WTC11 (cell line): ENCODE measurements around the genes IL13RA2 and IL13RA1.

- PRO-cap: no peak
Observed at GRCh38 chrX:109890966-109891243, 112.0 kb upstream of the TMEM164 start.

GRCh38 chrX:110020029-110020774, 17.3 kb downstream of the TMEM164 start:
- PRO-cap: no peak

- PRO-cap: no peak
Observed at GRCh38 chrX:110022855-110023179, 19.9 kb downstream of the TMEM164 start.

DNA sequence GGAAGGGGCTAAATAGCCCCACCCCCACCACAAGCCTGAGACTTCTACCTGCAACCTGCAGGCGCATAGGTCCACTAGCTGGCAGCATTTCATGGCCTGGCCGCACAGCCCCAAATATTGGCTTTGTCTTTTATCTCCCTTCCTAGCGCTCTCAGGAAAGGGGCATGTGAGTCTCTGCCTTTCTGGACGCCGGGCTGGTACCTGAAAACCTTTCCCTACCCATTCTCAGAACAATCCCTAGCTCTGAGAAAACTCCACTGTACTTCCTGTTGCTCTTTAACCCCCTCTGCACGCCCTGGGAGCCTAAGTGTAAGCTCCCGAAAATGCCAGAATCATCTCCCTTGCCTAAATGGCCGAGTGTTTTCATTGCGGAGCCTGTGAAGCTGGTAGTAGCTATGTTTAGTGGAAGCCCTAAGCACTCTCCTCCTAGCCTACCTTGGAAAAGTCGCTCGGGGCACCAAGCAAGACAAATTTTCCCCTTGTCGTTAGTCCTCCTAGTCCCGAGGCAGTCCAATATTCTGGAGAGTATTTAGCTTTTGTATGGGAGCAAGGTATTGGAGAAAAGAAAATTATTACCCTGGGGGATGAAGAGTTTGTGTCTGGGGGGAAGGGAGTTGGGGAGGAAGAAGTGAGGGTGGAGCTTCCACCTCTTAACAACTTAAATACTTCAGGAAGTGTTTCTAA, 1.1 kb downstream of the RTL4 start:
- PRO-cap: no peak

DNA sequence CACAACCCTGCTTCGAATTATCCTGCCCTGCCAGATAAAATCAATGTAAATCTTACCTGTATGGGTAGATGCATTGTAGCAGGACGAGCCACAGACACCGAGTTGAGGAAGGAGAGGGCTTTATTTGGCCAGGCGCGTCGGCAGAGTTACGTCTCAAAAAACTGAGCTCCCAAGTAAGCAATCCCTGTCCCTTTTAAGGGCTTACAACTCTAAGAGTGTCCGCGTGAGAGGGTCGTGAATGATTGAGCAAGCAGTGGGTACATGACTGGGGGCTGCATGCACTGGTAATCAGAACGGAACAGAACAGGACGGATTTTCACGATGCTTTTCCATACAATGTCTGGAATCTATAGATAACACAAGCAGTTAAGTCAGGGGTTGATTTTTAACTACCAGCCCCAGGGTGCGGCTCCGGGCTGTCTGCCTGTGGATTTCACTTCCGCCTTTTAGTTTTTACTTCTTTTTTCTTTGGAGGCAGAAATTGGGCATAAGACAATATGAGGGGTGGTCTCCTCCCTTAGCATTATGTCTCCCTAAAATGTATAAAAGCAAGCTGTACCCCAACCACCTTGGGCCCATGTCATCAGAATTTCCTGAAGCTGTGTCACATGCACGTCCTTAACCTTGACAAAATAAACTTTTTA, 524.8 kb upstream of the HTR2C start:
- PRO-cap: no peak

- PRO-cap: bidirectional peak, plus-strand start at chrX:114607188, minus-strand start at chrX:114606894
Observed at GRCh38 chrX:114606665-114607181, 22.8 kb downstream of the HTR2C start.

- PRO-cap: no peak
Observed at GRCh38 chrX:115017367-115018041, at the start of gene IL13RA2. Gene IL13RA2, minus strand, starts transcription at chrX:115017616.

DNA sequence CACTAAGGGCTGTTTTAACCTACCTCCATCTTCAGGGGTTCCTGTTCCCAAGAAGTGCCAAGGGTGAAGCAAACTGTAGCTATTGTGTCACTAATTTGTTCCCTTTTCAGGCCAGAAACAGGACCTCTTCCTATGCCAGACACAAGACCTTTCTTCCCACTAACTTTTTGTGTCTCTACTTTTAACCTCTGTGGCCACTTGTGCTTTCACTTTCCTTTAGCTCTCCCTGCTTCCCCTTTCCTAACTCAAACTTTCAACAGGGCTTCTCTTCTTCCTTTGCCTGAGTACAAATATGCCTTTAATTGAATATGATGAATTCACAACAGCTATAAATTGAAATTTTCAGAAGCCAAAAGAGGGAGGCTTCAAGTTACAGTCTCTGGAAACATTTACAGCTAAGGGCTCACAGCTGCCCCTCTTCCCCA, 61.8 kb upstream of the PLS3 start:
- PRO-cap: no peak

GRCh38 chrX:115582356-115583383, 21.7 kb downstream of the PLS3 start:
- PRO-cap: no peak

DNA sequence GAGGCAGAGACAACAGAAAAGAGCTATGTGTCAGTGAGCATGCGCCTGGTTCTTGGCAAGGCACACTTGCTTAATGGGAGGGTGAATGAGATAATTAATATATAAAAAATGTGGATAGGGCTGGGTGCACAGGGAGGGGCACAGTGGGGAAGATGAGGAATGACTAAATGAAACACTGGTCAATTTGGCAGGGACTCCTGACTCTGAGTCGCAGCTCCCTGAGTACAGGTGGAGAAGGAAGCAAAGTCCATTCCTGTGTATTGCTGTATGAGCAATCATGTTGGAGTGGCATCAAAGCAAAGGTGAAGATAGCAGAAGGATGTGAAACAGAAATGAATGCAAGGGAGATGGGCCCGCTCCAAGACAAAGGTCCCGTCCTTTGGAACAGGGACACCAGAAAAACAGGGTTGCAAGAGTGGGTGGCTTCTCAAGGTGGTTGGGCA, 278.4 kb upstream of the AGTR2 start:
- PRO-cap: no peak

DNA sequence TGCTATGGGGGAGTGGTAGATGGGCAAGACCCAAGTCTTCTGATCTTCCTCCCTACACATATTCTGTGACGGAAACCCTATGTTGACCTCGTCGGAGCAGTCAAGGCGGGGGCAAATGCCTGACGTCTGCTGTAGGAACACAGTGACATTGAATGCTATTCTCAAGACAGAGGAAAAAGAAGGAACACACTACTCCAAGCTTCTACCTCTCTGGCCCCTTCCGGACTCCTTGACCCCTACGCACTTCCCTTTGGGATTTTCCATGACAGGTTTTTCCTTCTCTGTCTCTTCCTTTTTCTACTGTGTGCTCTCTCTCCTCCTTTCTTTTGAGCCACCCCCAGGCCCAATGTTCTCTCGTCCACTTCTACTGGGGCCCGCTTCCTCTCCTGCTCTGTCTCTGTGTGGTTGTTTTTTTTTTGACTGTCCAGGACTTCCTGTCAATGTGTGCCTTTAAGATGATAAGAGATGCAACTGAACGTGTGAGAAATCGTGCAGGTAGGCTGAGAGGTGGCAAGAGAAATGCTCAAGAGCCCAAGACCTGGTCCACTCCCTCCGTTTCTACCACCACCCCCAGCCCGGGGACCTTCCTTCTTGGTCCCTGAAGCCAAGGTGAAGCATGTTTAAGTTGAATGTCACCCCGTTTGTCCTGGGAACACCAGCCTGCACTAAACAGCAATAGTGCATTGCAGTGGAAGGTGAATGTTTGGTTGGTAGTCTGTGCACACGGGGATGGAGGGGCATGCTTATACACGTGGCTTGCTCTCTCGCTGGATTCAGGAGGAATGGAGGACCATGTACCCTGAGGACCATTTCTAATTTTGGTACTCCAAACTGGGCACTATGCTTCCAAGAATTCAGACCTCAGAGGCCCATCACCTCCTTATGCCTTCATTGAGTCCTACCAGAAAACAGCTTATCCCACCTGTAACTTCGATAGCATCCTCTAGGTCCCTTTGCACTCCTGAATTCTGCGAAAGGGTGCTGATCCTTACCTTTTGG, 270.8 kb upstream of the AGTR2 start:
- PRO-cap: no peak

DNA sequence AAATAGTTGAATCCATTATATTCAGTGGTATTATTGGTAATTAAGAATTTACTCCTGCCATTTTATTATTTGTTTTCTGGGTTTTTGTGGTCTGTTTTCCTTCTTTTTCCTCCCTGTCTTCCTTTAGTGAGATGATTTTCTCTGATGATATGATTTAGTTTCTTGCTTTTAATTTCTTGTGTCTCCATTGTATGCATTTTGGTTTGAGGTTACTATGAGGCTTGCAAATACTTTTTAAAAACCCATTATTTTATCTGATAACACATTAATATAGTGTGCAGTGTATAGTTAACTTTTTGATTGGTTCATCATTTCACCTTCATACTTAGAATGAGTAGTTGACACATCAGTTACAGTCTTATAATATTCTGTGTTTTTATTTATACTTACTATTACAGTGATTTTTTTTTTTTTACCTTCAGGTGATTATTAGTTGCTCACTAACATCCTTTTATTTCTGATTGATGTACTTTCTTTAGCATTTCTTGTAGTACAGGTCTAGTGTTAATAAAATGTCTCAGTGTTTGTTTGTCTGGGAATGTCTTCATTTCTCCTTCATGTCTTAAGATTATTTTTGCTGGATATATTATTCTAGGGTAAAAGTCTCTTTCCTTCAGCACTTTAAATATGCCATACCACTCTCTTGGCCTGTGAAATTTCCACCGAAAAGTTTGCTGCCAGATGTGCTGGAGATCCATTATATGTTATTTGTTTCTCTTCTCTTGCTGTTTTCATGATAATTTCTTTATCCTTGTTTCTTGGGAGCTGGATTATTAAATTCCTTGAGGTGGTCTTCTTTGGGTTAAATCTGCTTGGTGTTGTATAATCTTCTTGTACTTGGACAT, 237.2 kb upstream of the AGTR2 start:
- PRO-cap: no peak

DNA sequence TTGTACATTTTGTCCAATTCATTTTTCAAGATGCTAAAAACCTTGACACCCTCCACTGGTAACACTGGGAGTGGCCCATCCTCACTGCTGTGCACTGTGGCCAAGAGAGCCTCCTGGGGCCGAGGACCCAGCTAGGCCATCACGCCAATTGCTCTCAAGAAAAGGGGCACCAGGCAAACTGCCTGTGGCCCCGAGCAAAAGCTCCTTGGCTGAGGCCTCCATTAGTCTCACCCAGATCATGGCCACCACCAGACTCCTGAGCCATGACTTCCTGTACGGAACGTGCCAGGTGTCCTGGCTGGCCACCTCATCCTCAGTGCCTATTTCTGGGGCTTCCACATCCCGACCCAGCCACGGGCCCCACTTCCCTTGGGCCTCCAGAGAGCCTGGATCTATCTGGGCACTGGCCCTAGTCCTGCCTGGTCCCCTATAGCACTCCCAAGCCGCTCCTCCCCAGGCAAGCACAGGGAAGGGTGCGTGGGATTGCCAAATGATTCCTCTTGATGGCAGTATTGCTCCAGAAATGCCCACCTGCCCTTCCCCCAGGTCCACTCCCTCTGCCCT, 212.7 kb upstream of the AGTR2 start:
- PRO-cap: no peak

- PRO-cap: no peak
Observed at GRCh38 chrX:116238557-116238855, 68.0 kb downstream of the AGTR2 start.

- PRO-cap: no peak
Observed at GRCh38 chrX:118671039-118671473, 56.4 kb upstream of the IL13RA1 start.

DNA sequence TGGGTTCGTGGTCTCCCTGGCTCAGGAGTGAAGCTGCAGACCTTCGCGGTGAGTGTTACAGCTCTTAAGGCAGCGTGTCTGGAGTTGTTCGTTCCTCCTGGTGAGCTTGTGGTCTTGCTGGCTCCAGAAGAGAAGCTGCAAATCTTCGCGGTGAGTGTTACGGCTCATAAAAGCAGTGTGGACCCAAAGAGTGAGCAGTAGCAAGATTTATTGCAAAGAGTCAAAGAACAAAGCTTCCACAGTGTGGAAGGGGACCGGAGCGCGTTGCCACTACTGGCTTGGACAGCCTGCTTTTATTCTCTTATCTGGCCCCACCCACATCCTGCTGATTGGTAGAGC, 11.5 kb upstream of the IL13RA1 start:
- PRO-cap: no peak

DNA sequence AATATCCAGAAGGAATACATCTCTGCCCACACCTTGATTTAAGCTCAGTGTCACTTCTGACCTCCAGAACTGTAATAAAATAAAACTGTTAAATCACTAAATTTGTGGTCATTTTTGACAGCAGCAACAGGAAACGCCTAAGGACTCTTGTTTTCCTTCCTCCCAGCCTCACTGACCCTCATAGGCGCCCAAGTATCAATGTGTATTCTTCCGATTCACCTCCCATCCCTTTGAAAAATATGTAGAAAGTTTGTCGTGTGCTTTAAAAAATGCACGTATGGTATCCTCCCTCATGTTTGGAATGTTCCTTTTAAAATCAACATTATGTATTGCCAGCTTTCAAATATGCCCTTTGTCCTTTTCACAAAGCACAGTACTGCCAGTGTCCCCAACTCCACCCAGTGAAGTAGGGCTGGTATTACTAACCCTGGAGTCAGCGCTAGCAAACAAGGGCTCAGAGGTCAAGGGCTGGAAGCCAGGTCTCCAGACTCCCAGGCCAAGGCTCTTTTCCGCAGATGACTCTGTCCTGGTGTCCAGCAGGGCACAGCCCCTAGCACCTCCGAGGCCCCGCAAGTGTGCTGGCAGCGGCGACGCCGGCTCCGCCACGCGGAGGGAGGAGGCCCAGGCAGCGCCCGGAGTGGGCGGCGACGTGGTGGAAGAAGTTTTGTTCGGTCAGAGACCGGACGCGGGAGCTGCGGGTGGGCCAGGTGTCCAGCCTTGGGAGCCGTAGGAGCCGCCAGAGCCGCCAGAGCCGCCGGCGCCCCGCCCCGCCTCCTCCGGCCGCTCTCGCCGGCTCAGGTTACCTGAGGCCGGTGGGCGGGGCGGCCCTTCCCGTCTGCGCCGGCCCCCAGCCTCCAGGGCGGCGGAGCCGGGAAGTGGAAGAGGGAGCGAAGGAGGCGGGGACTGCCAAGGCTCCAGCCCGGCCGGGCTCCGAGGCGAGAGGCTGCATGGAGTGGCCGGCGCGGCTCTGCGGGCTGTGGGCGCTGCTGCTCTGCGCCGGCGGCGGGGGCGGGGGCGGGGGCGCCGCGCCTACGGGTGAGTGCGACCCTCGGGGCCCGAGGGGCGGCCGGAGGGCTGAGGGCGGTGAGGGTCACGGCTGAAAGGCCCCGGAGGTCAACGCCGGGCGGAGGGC, at the start of gene IL13RA1:
IL13RA1 (plus strand) TSS at position 915 of the 1,132 bp plus-strand sequence.
- PRO-cap: bidirectional peak, plus-strand start at position 917 of the sequence, minus-strand start at position 577 of the sequence

DNA sequence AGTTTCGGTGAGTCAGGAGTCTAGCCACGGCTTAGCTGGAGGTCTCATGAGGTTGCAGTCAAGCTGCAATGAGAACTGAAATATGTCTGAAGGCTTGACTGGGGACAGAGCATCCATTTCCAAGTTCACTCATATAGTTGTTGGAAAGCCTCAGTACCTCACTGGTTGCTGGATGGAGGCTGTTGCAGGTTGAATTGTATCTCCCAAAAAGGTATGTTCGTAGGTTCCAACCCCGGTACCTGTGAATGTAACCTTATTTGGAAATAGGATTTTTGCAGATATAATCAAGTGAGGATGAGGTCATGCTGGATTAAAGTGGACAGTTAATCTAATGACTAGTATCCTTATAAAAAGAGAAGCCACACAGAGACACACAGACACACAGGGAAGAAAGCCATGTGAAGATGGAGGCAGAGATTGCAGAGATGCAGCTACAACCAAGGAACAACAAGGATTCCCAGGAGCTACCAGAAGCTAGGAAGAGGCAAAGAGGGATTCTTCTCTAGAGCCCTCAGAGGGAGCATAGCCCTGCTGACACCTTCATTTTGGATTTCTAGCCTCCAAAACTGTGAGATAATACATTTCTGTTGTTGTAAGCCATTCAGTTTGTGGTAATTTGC, 41.0 kb downstream of the IL13RA1 start:
- PRO-cap: no peak

GRCh38 chrX:119101467-119101905, 26.1 kb downstream of the KIAA1210 start:
- PRO-cap: no peak

DNA sequence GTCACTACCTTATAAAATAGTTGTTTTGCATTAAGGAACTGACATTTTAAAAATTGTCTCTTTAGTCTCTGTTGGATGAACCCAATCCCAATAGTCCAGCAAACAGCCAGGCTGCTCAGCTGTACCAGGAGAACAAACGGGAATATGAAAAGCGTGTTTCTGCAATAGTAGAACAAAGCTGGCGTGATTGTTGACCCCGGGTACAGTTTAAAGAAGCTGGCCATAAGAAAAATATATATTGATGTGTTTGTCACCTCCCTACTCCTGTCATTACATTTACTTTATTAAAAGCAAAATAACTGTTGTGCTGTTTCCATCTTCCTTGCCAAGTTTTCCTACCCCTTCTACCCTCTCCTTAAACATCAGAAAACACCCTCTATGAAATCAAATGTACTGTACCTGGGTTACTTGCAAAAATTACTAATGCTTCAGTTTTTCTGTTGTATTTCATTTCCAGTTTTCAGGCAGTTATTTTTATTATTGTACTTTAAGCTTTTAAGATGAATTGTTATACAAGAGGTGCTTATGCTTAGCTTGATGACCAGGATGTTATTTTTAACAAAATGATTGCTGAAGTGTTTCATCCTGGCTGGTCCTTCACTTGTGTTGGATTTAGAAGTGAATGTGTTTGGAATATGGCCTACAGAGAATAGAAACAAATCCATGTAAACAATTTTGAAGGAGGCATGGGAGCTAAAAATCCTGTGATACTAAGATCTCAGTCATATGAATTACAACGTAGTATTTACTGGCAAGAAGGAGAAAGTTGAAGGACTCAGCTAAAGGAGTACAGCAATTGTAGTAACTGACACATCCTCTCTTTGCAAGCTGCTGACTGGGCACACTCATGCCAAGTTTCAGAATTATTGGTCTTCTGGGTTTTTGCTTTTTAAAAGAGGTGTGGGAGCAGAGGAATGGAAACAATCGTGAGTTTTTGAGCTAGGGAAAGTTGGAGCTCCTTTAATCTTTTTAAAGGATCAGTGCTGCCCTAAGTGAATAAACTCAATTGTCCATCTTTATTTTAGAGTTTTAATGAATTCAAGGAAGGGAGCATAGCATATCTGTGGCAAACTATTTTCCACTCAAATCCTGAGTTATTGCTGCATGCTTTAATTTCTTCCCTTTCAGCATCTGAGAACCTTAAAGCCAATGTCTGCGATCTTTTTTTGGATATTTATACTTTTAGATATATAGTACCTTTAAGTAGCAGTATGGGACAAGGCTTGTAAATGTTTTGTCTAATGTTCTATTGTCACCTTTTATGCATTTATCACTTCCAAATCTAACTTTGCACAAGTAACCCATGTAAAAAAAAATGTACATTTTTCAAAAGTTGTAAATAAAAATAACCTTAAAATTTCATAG, 9.2 kb downstream of the UBE2A start:
- PRO-cap: no peak